Occipital lobe (tissue), 2 donors: ENCODE measurements around a stretch of chr7.

- RAMPAGE, long total RNA = no peak
These were observed 345.0 kb downstream of the TNS3 start for GRCh38 chr7:47236879-47237288.

DNA sequence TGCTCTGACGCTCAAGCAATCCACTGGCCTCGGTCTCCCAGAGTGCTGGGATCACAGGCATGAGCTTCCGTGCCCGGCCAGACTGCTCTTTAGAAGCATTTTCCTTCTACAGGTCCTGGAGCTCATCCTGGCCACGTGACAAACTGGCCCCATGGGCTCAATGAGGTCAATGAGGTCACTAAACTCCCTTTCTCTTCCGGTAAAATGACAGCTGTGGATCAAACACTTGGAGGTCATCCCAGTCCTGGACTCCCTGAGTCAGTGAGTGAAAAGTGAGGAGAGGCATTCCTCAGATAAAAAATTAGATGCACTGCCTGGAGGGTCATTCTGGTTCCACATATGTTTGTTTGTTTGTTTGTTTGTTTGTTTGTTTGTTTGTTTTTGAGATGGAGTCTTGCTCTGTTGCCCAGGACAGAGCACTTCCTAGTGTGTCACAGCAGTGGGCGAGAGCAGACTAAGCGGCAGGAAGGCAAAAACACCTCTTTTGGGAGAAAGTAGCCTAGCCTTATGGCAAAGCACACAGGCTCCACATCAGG, 134.9 kb downstream of the TNS3 start:
- RAMPAGE, long total RNA = no peak

DNA sequence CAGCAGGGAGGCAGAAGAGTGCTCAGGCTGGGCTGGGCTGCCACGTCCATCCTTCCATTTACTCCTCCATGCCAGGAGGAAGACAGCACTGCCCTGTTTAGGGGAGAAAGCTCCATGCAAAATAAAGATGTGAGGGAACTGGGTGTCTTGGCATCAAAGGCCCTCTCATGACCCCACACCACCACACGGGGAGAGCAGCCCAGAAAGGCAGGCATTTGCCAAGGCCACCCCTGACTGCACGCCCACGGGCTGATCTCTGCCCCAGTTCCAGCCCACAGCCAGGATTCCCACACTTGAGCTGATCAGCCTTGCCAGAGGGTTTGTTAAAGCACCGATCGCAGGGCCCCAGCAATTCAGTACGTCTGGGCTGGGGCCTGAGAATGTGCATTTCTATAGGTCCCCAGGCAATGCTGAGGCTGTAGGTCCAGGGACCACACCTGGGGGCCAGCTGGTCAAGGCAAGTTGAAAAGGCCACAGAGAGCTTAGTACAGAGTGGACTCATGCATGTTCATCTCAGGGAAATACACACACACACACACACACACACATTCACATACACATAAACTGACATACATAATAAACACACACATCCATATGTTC, 103.9 kb downstream of the TNS3 start:
- RAMPAGE, long total RNA = no peak

- RAMPAGE, long total RNA = no peak
These were observed 5.9 kb downstream of the TNS3 start for GRCh38 chr7:47575980-47576471.

DNA sequence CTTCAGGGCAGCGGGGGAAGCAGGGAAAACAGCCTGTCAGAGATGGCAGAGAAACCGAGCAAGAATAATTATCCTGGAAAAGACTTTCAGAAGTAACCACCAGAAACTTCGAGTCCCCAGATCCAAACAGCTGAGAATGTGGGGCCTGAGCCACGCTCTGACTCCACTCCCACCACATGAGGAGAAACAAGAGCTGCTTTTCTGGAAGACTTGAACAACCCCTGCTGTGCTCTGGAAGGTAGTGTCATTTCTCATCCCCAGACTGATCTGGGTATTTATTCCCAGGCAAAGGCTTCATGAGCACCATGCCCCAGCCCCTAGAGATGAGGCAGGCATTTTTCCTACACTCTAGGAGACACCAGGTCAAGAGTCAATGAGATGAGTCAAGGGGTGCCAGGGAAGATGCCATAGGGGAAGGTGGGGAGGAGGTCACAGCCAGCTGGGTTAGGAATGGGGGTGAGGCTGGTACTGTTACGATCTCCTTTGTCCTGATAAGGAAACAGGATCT, 1.3 kb upstream of the TNS3 start:
- RAMPAGE, long total RNA = no peak

GRCh38 chr7:47623052-47623811, 41.3 kb upstream of the TNS3 start:
- RAMPAGE, long total RNA = no peak

DNA sequence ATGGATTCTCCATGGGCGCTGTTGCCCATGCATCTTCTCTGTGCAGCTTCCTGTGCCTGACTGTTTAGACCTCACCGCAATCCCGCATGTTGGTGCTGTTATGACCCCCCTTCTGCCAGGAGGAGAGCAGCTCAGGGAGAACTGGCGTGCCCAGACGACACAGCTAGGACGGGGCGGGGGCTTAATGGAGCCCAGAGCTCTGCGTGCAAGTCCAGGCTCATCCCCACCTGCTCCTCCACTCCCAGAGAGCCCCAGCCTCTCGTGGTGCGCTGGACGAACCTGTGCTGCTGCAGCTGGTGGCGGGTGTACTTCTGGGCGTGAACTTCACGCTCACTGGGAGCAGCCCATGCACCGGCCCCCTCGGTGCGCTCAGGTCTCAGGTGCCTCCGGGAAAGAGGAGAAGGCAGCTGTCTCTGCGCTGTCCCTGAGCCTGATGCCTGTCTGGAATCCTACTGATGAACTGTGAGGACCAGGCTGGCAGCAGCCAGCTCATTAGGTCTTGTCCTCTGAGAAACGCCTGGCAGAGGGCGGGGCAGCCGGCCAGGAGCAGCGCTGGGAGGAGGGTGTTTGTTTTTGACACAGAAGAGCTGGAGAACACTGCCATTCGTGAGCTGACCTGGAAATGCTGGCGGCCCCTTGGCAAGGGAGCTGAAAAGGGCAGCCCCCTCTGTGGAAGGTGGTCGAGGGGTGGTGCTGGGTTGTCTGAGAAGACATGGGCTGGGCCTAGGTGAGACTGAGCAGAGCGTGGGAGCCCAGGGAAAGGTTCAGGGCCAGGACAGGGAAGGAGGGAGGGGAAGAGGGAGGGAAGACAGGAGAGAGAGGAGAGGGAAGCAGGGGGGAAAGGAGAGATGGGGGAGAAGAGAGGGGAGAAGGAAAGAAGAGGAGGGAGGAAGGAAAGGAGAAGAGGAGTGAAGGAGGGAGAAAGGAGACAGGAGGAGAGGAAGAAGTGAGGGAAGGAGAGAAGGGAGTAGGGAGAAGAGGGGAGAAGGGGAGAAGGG, 53.3 kb upstream of the TNS3 start:
- RAMPAGE, long total RNA = no peak

GRCh38 chr7:49774972-49775628, 1.7 kb downstream of the VWC2 start:
- RAMPAGE, long total RNA = no peak

DNA sequence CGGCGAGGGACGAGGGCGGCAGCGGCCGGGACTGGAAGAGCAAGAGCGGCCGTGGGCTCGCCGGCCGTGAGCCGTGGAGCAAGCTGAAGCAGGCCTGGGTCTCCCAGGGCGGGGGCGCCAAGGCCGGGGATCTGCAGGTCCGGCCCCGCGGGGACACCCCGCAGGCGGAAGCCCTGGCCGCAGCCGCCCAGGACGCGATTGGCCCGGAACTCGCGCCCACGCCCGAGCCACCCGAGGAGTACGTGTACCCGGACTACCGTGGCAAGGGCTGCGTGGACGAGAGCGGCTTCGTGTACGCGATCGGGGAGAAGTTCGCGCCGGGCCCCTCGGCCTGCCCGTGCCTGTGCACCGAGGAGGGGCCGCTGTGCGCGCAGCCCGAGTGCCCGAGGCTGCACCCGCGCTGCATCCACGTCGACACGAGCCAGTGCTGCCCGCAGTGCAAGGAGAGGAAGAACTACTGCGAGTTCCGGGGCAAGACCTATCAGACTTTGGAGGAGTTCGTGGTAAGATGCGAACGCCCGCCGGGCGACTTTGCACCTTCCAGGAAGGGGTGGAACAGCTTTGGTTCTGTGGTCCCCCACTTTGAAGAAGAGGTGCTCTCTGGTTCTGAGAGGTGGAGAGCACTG, 2.3 kb downstream of the VWC2 start:
- RAMPAGE, long total RNA = no peak

DNA sequence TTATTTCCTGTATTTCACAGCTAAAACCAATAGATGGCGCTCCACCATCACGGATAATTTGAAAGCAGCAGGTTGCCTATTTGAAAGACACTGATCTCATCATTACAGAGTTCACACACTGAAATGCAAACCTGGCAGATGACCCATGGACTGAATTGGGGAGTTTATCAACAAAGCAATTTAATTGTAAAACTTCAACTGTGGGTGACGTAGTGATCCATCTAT, 498 bp downstream of the ZPBP start:
- RAMPAGE, long total RNA = no peak

DNA sequence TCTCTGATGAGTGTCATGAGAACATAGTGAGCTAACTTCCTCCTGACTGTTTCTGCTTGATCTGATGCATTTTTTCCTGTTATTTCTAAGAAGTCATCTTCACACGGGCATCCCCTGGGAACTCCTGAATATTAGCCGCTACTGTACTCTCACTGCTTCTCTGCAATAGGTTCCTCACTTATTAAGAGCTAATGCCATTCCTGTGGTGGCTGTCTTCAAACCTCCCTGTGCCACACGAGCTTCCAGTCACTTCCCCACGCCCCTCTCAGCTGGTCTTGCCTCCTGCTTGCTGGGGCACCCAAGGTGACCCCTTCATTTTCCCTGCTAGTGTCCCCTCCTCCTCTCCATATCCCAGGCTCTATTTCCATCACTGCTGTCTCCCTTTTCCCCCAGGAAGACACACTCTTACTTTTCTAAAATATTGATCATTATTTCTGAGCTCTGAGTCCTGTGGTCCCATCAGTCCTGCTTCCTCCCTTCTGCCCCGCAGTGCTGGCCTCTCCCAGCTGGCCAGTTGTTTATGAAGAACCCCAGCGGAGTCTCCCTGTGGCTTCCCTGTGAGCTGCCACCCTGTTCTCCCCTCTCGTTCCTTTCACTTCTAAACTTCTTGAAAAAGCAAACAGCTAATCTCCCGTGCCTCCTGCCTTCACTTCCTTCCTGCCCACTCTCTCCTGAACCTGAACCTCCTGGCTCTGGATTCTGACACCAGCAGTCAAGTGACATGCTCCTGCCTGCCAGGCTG, 60.8 kb downstream of the SPATA48 start:
- RAMPAGE, long total RNA = no peak

GRCh38 chr7:50204406-50205077, 100.0 kb upstream of the IKZF1 start:
- RAMPAGE, long total RNA = no peak

- RAMPAGE, long total RNA = no peak
These were observed 98.0 kb upstream of the IKZF1 start for GRCh38 chr7:50206263-50207186.

DNA sequence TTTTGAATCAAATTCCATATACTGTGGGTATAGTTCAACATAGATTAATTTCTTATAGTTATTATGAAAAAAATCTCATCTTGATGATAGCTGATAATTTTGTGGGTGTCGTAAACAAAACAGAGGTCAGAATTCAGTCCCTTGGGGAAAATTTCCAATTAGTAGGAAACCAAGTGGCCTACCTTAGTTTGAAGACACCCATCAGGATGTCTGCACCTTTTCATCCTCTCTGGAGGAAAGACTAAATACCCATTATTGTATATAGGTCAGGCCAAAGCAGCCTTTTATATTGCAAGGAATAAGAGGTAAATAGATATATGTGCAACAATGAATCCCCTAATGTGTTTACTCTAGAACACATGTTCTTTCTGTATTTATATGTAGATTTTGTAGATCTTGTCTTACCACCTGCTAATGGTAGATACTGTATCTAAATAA, 6.5 kb downstream of the IKZF1 start:
- RAMPAGE, long total RNA = no peak

GRCh38 chr7:50314966-50315585, 10.6 kb downstream of the IKZF1 start:
- RAMPAGE, long total RNA = no peak

DNA sequence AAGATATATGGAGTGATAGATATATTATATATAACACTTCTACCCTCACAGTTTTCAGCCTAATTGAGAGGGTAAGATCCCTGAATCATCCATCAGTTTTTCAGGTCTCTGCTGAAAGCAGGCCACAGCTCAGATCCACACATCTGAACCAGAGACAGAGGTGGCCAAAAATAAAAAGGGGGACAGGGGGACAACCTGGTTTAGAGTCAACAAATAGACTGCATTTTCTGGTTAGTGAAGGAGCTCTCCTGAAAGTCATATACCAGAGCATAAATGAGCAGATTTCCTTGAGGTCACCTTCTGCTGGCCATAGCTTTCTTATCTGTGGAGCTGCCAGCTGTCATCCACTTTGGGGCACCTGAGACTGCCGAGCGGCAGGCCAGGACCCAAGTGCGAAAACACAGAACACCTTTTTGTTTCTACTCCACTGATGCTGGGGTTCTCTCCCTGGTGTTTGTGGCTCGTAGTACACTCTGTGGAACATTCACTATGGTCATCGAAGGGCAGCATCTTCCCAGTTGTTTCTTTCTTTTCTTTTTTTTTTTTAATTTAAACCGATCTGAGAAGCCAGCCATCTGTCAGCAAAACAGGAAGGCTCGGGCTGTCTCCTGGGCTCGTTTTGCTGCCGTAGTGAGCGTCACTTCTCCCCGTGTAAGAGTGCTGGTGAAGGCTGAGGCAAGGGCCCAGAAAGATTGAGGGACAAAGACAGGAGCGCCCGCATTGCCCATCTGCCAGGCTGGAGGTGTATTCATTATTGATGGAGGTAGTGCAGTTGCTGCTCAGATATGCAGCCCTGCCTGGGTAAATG, 13.5 kb downstream of the IKZF1 start:
- RAMPAGE, long total RNA = no peak

DNA sequence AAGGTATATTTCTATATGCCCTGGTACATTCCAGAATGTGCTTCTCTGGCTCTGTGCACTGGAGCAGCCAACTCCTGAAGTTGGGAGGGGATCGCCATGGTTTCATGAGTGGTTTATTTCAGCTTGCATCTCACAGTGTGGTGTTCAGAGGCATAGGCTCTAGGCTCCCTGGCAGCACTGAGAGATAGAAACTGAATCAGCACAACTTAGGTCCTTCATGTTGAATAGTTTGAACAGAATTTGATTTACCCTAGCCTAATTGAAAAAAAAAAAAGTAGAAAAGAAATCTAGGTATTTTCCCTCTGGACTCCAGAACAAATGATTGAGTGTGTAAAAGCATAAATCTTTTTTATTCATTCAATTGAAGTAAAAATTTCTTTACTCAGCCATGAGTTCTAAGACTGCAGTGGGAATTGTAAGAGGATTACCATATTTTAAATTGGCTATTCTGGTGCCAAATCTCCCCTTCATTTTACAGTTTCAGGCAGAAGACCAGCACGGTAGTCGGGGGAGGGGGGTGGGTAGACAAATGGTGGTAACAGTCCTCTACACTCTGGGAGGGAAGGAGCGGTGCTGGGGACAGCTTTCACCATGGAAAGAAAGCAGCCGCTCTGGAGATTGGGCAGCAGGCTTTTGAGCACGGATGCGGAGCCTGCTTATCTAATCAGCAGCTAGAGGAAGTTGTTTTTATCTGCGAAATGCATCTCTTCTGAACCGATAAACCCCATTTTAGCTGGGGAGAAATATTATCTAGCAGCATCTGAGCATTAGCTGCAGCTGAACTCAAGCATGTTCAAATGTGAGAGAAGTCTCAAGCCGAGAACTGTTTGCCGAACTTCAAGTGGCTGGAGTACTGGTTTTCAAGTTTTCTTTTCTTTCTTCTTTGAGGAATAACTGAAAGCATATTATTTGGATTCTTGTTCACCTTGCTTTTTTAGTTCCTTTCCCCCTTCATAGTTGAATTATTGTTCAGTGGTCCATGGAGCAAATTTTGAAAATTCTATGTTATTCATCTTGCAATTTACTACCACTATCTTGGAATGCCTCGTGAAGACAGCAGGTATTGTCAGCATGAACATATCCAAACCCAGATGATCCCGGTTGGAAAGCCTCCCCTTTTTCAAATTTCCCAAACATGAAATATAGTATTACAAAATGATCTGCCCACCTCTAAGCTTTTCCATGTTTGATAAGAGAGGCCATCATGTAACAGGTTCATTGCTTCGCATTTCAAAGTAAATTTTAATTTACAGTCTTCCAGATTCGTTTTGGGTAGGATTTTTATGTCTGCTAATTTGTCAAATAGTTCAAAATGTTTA, 28.8 kb downstream of the IKZF1 start:
- RAMPAGE, long total RNA = no peak

GRCh38 chr7:50616143-50616670, 51.0 kb upstream of the DDC start:
- RAMPAGE, long total RNA = no peak

DNA sequence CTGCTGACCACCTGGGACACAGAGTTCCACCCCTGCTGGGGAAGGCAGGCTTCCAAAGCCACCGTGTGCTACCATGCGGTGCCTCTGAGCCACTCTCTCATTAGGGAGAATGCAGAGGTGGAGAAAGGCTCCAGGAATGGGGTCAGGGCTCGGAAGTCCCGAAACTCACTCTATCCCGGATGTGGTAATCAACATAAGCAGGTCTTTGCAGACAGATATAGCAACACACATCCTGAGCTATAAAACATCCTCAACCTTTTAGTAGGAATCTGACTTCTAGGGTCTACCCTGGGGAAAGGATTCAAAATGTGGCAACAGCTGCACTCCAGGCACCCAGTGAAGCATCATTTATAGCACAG, 91.4 kb upstream of the DDC start:
- RAMPAGE, long total RNA = no peak

DNA sequence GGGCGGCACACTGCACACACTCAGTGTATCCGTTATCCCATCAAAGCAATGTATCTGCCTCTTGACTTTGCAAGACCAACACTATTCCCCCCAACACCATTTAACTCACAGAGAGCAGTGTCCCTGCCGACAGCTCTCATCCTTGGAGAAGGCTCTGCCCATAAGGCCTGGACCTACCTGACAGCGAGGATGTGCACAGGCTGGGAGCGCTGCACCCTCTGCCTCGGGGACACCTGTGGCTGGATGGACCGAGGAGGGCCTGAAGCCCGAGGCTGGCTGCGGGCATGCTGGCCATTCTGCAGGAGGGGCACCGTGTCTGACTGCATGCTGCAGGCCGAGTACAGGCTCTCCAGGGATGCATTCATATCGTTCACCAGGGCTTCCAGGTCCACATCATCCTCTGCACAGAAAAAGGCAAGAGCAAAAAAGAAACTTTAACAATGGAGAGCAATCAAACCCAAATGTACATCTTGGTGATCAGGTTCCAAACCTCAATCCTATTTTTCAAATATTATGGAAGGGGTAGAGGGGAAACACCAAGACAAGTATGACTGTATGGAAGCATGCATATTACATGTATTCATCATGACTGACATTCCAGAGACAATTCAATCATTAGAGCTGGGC, 108.3 kb downstream of the GRB10 start:
- RAMPAGE, long total RNA = no peak